Myometrial cell (primary cell): ENCODE measurements around the genes MCEMP1 and EVI5L.

GRCh38 chr19:6725434-6725935 lies 5.0 kb upstream of the C3 start:
- RAMPAGE, long total RNA, result no peak

- RAMPAGE, long total RNA, result no peak
Observed at GRCh38 chr19:7006147-7006915, 14.9 kb downstream of the MBD3L2B start.

- RAMPAGE, long total RNA, result no peak
Observed at GRCh38 chr19:7114961-7115995, 45.8 kb downstream of the ZNF557 start.

DNA sequence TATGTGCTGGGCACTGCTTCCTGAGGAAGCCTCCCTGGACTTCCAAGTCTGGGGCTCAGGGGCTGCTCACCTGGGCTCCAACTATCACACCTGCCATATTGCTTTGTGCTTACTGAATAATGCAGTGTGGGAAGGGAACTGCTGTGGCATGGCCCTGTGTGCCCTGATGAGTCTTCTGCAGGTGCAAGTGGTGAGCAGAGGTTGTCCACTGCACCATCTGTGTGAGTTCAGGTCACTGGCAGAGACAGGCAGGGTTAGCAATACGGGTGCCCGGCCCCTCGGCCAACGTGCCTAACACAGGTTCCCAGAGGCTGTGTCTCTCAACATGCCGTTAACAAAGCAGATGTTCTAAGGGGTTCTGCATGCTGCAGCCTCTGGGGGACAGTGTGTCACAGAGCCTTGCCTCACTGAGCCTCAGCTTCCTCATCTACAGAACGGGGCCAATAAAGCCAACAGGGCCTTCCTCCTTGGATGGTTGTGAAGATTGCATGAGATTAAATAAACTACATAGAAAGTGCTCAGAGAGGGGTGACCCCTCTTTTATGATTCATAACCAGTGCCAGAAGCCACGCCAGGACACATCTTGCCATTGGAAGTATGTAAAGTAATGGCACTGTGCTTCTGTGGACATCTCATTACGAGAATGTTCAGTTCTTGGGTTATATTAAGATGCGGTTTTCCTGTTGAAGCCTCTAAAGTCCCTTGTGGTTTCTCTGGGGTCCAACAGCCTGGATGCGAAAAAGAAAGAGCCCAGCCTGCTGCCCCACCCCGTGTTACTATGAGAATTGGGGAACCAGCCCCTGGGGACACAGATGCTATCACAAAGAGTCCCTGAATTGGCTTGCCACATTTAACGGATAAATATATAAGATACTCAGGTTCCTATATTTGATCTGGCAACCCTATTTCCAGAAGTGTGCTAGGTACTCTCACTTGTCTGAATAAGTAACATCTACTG lies 11.2 kb upstream of the ARHGEF18 start:
- RAMPAGE, long total RNA, result no peak

- RAMPAGE, long total RNA, result no peak
Observed at GRCh38 chr19:7357129-7357595, 8.4 kb downstream of the ARHGEF18 start.

GRCh38 chr19:7415493-7416148 lies 66.9 kb downstream of the ARHGEF18 start:
- RAMPAGE, long total RNA, result no peak

DNA sequence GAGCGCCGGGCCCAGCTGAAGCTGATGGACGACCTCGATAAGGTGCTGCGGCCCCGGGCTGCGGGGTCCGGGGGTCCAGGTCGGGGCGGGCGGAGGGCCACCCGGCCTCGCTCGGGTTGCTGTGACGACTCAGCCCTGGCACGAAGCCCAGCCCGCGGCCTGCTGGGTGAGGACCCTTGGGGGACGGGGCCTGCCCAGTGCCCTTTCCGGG lies 13.9 kb downstream of the XAB2 start:
- RAMPAGE, long total RNA, result no peak

DNA sequence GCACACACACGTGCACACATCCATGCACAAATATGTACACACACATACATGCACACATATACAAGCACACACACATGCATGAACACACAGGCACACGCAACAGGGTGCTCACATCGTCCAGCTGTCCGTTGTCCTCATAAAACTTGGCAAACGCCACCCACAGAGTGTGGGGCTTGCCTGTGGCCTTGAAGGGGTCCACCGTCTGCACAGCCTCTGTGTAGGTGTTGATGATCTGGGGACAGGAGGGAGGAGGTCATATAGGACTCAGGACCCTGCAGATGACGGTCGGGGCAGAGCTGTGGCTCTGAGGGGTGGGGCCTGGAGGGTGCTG lies 6.3 kb downstream of the XAB2 start:
- RAMPAGE, long total RNA, result no peak

DNA sequence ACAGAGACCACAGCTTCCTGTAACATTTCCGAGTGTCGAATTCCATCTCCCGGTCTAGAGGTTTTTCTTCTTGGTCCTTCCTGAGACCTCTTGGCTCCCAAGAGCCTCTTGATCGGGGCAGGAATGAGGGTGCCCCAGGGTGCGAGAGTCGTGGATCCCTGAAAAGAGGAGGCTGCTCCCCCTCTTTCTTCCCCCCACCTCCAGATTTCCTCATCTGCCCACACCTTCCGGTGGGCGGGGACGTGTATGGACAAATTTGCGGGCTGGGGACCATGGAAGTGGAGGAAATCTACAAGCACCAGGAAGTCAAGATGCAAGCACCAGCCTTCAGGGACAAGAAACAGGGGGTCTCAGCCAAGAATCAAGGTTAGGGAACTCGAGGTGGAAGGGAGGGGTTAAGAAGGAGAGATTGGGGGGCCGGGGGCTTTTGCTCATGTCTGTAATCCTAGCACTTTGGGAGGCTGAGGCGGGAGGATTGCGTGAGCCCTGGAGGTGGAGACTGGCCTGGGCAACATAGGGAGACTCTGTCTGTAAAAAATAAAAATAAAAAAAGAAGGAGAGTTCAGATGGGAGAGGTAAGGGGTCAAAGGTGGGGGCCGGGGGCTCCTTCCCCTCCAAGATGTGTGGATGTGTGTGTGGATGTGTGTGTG lies at the start of gene MCEMP1:
Gene MCEMP1, plus strand, starts transcription at position 281 of the 650 bp plus-strand sequence.
- RAMPAGE, long total RNA, result no peak

- RAMPAGE, long total RNA, result no peak
Observed at GRCh38 chr19:7677646-7678740, 1.1 kb downstream of the MCEMP1 start.

DNA sequence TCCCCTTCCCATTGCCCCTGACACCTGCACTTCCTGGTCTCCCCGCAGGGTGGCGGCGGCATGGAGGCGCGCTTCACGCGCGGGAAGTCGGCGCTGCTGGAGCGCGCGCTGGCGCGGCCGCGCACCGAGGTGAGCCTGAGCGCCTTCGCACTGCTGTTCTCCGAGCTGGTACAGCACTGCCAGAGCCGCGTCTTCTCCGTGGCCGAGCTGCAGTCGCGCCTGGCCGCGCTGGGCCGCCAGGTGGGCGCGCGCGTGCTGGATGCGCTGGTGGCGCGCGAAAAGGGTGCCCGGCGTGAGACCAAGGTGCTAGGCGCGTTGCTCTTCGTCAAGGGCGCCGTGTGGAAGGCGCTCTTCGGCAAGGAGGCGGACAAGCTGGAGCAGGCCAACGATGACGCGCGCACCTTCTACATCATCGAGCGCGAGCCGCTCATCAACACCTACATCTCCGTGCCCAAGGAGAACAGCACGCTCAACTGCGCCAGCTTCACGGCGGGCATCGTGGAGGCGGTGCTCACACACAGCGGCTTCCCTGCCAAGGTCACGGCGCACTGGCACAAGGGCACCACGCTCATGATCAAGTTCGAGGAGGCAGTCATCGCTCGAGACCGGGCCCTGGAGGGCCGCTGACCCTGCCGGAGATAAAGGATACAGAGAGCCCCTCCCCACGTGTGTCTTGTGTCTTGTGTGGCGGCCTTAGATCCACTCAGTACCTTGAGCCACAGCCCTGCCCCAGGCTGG lies 1.7 kb downstream of the TRAPPC5 start:
- RAMPAGE, long total RNA, result no peak

- RAMPAGE, long total RNA, result no peak
Observed at GRCh38 chr19:7685544-7686030, 5.0 kb downstream of the TRAPPC5 start.

DNA sequence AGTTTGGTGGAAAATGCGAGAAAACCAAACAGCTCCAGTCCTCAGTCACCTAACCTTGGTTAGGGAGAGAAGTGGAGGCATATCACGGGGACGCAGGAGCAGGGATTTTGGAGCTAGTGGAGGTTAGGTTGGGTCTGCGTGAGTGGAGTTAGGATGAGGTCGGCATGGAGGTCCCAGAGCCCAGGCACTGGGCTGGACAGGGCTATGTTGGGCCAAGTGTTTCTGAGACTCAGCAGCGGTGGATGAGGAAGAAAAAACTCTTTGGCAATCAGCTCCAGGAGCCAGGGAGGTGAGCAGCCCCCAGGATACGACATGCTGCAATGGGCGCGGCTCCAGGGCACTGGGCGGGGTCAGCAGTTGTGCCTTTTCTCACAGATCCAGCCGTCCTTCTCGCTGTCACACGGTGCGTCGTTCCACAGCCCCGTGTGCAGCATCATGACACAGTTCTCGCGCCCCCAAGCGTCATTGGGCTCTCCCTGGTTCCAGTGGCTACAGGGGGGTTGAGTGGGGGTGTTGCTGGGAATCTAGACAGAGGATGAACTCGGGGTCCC lies 2.8 kb downstream of the CLEC4G start:
- RAMPAGE, long total RNA, result no peak

GRCh38 chr19:7739806-7740604 lies 7.3 kb downstream of the CD209 start:
- RAMPAGE, long total RNA, result no peak

- RAMPAGE, long total RNA, result no peak
Observed at GRCh38 chr19:7787808-7788288, 24.8 kb downstream of the CLEC4M start.

DNA sequence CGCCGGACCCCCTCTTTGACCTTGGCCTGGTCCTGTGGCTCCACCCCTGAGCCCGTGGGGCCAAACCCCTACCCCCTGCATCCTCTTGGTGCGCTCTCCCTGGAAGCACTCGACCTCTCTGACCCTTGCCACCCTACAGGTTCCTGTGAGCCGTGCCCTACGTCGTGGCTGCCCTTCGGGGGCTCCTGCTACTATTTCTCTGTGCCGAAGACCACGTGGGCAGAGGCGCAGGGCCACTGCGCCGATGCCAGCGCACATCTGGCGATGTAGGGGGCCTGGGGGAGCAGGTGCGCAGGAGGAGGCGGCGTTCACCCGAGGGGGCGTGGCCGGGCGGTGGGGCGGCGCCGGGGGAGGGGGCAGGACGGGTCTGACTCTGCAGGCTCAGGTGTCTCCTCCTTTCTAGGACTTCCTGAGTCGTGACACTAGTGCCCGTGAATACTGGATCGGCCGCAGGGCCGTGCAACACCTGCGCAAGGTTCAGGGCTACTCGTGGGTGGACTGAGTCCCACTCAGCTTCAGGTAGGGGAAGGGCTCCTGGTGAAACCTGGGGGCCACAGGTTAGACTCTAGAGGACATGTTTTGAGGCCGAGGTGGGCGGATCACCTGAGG lies 26.4 kb downstream of the CLEC4M start:
- RAMPAGE, long total RNA, result no peak

- RAMPAGE, long total RNA, result no peak
Observed at GRCh38 chr19:7829419-7830464, at the start of gene EVI5L. TSS of gene EVI5L (plus strand) at chr19:7830218.

GRCh38 chr19:7894685-7895468 lies 6.6 kb downstream of the LRRC8E start:
- RAMPAGE, long total RNA, result no peak

DNA sequence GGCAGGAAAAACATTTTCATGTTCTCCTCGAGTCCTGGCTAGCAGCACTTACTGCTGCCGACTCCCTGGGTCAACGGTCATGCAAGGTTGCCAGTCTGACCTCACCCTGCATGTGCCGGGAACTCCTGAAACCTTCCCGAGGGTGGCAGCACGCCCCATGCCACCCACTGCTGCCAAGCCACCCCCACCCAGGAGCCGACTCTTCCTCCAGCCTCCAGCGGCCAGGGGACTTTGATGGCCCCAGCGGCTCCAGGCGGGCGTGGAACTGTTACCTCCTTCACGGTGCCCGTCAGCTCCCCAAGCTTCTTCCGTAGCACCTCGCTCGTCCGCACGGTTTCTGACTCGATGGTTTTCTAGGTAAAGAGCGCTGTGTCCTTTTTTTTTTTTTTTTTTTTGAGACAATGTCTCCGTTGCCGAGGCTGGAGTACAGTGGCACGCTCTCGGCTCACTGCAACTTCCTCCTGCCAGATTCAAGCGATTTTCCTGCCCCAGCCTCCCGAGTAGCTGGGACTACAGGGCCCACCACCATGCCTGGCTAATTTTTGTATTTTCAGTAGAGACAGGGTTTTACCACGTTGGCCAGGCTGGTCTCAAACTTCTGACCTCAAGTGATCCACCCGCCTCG lies 8.6 kb downstream of the TIMM44 start:
- RAMPAGE, long total RNA, result no peak

DNA sequence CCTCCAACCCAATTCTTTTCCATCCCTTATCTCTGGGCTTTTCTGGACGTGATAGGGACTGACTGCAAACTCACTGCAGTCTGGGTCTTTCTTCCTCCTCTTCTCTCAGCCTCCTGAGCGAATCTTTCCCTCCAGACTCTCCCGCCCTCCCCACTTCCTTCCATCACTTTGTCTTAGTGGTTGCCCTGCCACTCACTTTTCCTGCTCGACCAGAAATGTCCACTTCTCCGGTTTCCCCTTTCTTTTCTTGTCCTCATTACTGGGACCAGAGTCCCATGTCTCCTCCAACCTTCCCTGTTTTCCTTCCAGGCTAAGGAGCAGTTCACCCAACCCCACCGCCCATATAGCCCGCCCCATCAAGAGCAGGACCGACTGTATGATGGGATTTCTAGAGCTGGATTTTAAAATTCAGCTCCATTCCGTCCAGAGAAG lies 22.0 kb upstream of the TIMM44 start:
- RAMPAGE, long total RNA, result no peak